Frontal cortex (tissue), 2 donors: ENCODE measurements around a stretch of chr5.

DNA sequence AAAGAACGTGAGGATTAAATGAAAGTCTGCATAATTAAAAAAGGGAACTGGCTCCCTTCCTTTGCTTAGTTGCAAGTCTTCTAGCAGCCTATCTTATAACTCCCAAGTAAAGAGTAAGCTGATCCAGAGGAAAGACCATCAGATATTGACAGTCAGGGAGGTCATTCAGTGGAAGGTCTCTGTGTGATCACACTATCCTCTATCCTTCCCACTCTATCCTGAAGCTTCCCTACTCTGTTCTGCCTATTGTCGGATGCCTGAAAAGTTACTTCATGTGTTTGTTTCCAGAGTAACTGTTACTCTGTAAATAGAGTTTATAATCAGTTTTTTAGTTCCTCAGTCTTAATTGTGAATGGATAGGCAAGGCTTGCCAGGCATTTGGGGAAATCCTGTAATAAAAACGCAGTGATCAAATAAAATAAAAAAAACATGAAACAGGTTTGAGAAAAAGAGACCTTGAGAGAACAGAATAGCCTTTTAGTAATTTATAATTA is 79.8 kb downstream of the XRCC4 start:
- RAMPAGE, long total RNA = no peak

DNA sequence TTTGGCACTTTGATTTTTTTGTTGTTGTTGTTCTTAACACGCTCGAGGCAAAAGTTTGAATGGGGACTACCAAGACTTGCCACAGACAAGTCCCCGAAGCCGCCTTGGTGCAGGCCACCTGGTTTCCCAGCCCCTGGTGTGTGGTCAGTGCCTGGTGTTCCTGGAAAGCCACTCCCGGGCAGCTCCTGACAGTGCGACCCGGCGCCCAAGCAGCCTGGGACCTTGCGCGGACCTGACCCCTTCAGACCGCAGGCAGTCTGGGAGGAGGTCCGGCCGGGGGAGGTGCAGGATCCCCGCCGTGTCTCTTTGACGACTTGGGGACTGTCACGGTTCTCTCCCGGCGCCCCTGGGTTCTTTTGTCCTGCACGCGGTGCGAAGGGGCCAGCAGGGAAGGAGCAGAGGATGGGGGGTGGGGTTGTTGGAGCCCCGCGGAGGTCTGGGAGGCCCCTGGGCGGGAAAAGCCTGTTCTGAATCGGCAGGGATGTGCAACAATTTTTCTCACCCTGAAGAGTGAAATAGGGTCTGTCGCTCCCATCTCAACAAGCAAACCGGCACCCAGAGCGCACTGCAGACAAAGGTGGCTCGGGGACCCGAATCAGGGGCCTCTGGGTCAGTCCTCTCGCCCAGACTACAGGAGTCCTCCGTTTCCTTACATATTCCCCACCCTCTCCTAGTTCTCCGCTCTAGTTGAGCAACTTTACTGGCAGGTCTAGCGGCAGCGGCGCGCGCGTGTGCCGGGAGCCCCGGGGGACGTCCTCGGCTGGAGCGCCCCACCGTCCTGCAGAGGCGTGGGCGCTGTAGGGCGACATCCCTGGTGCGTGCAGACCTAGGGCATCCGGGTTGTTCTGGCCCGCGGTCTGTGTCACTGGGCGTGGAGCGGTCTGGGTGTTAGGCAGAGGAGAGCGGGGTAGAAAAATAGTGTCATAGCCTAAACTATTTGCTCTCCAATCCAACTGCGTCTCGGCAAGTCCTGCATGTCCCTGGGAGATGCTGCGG is 1.1 kb downstream of the VCAN start:
- RAMPAGE, long total RNA = no peak

DNA sequence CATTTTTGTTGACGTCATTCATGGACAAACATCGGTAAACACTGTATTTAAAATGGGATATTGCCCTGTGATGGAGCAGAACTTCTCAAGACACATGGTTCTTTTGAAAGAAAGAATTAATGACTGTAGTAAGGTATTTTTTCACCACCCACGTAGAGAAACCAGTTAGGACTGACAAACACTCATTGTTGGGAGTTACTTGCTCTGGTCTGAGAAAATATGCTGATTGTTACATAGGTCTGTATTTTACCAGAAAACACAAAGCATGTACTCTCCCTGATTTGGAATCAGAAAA is 4.7 kb downstream of the VCAN start:
- RAMPAGE, long total RNA = no peak

DNA sequence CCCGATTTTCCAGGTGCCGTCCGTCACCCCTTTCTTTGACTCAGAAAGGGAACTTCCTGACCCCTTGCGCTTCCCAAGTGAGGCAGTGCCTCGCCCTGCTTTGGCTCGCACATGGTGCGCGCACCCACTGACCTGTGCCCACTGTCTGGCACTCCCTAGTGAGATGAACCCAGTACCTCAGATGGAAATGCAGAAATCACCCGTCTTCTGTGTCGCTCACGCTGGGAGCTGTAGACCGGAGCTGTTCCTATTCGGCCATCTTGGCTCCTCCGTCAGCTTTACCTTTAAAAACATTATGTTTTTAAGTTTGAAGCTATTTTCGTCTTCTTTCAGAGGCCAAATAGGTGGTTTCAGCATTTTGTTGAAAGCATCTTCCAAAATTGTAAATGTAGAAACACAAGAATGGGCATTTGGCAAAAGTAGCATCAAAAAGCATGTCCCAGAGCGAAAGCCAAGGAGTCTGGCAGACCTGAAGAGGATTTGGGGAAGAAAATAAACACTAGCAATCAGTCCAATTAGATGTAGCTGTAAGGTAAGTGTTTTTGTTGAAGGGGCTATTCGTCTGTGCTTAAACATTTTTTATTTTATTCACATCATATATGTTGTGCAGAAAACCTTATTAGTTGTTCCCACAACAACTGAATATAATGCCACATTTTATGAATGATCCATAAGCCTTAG is 954.2 kb upstream of the COX7C start:
- RAMPAGE, long total RNA = no peak

GRCh38 chr5:87074887-87075529 is 192.7 kb upstream of the RASA1 start:
- RAMPAGE, long total RNA = no peak

DNA sequence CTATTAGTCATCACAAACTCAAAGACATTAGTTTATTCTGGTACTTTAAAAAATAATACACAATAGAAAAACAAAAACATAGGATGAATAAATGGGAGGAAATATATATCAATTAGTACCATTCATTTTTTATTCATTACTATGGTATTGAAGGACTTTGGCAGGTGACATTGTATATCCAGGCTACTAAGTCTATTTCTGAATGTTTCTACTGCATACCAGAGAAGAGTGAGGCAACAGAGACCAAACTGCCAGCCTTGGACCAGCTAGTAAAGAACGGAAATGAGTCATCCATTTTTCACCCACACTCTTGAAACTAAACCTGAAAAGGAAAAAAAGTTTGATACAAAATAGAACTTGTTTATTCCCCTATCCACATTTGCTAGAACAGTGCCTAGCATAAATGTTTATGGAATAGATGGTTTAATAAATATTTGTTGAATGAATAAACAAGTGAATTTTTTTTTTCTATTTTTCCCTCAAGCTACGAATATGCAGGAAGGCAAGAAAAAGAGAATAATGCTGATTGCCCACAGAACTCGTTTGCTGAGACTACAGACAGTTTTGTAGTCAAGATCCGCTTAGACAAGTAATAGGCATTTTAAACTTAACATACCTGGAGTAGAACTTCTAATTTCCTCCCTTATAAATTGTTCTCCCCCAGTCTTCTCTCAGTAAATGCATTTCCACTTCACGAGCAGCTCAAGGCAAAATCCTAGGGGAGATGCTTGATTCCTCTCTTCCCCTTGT is 146.3 kb upstream of the RASA1 start:
- RAMPAGE, long total RNA = no peak

DNA sequence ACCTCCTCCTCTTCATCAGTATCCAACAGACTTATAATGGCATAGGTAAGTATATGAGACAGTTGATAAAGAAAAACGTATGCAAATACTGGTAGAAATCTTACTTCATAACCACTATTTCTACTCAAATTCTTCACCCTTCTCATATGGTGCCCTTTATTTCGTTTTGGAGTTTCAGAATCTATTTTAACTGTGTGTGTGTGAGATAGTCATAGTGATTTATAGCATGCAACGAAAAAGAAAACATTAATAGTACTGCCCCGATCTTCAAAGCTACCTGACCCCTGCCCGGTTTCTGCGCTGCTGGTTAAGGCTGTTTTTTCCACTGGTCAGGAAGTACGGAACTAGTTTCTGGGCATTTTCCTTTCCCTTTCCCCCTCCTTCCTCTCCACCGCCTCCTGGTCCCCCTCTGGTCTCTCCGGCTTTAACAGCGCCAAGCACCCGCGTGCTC is 536 bp upstream of the RASA1 start:
- RAMPAGE, long total RNA = no peak

- RAMPAGE, long total RNA = no peak
Measured at GRCh38 chr5:87363601-87364559, 48.9 kb downstream of the CCNH start.

- RAMPAGE, long total RNA = no peak
Measured at GRCh38 chr5:88140295-88141024, 128.2 kb downstream of the TMEM161B start.

- RAMPAGE, long total RNA = no peak
Measured at GRCh38 chr5:88659512-88660162, 223.3 kb downstream of the MEF2C start.

DNA sequence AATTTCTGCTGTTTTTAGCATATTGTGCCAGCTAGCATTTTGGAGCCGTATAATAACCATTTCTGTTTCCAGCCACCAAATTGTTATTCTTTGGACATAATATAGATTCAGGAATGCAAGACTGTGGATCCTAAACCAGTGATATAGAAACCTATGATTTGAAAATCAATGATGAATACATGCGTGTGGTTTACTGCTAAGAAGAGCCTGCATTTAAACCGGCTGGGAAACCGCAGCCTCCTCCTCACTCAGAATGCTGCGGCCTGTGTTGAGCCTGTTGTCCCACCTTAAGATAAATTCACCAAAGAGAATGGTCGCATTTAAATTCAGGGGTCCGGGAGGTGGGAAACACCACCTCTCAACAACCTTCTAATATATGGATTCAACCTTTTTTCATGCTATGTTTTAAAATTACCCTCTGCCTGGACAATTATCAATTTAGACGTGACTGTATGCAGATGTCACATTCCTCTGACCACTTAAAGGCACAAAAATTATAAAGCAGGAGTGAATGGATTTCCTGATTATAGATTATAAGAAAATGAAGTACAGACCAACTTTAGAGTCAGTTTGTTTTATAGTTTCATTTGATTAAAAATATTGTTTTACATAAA is 147.9 kb downstream of the MEF2C start:
- RAMPAGE, long total RNA = no peak

- RAMPAGE, long total RNA = no peak
Measured at GRCh38 chr5:88825261-88825549, 57.8 kb downstream of the MEF2C start.

- RAMPAGE, long total RNA = no peak
Measured at GRCh38 chr5:89314344-89314683, 431.3 kb upstream of the MEF2C start.

DNA sequence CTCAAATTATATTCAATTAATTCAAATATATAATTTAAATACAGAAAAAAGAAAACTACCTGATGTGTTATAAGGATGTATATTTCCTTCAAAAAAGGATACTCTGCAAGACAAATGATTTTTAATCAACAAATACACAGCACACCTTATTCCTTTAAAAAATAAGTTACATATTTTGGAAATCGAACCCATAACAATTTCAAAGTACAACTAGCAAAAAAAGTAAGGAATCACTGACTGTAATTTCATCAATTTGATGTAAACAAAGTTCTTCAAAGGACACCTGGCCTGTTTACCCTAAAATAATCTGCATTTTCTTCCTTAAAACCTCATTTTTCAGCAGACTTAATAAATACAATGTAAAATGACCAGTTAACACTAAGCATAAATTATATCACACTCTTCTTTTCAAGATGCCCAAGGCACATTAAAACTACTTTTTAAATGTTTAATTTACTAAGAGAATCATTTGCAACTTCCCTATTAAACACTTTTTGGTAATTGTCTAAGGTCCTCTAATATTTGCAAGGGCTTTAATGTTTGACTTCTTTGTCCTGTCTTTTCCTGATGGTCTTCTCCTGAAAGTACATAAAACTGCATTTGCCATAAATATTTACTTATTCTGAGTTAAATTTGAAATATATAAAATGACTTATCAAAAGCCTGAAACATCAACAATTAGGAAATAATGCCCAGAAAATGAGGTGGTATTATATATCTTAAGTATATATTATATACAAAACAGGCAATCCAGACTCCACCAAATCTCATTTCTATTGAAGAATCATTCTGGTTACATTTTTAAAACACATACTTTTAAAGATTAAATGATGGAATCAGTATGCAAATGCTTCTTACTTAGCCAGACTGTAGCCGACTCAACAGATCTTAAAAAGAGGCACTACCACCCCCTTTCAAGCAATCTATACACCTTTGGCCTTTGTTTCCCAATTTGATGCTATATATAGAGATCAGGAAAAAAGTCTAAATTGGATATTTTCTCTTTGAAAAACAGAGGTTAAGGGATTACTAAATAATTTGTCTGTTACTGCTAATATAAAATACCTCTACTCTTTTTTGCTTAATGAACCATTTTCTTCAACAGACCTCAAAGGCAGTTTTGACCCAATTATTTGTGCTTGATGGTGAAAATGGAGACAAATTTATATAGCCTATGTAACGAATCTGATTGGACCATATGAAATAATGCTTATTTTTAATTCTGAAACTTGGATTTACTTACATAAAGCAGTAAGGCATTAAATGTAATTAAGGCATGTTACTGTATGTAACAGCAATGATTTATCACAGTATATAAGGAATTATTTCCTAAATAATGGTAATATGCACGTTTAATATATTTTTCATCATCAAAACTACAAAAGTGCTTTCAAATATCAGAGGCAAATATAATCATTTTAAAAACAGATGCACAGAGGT is 12.2 kb downstream of the LYSMD3 start:
- RAMPAGE, long total RNA = no peak

DNA sequence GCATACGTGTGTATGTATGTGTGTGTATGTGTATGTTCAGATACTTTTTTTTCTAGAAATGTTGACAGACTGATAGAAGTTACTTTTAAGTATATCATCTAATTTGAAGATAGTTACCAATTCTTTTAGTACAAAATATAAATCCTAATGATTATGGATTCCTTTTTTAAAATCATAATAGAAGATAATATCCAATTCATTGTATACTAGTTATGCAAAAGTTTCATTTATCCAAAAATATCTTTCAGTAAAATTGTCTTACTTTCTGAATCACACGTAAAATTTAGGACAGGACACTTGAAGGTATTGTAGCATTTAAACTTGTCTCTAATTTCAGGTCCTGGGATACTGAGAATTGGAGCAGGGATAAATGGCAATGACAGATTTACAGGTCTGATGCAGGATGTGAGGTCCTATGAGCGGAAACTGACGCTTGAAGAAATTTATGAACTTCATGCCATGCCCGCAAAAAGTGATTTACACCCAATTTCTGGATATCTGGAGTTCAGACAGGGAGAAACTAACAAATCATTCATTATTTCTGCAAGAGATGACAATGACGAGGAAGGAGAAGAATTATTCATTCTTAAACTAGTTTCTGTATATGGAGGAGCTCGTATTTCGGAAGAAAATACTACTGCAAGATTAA is 99.1 kb downstream of the ADGRV1 start:
- RAMPAGE, long total RNA = no peak

DNA sequence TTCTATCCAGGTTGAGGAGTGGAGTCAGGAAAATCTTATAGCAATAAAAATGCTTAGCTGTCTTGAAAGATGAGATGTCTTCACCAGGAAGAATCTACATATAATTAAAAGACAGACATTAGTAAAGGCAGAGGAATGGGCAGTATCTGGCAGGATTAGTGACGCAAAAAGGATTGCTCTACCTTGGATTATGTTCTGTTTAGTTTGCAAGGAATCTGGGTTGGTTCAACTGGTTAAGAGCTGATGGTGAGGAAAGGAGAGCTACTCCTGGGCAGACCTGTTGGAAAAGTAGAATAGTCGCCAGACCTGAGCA is 318.4 kb downstream of the ADGRV1 start:
- RAMPAGE, long total RNA = no peak

GRCh38 chr5:90917837-90918358 is 359.3 kb downstream of the ADGRV1 start:
- RAMPAGE, long total RNA = no peak

- RAMPAGE, long total RNA = no peak
Measured at GRCh38 chr5:91106799-91107502, 276.2 kb downstream of the ARRDC3 start.

DNA sequence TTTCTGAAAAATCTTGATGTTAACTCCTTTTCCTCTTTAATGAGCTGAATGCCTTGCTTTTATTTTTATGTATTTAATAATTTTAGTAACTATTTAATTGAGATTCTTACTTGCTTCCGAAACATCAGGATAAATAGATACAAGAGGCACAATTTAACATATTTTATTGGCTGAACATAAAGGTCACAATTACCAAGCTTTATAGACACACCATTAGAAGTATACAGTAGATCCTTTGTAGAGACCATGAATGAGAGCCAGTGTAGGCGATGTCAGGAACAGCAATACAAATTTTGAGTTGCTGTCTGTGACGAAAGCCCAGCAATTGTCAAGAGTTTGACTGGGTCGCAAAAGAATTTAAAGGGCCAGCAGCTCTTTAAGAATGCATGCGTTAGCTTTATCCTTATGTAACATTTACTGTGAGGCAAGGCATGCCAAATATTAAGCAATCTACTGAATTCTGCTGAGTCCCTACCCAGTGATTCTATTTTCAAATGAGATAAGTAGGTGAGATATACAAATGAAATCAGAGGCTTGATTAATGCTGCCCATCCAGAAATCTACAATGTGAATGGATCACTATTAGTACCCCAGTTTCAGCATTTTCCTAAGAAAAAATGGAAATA is 236.9 kb downstream of the ARRDC3 start:
- RAMPAGE, long total RNA = no peak

GRCh38 chr5:91183597-91184217 is 199.4 kb downstream of the ARRDC3 start:
- RAMPAGE, long total RNA = no peak